WTC11 (cell line): ENCODE measurements around a stretch of chr10.

DNA sequence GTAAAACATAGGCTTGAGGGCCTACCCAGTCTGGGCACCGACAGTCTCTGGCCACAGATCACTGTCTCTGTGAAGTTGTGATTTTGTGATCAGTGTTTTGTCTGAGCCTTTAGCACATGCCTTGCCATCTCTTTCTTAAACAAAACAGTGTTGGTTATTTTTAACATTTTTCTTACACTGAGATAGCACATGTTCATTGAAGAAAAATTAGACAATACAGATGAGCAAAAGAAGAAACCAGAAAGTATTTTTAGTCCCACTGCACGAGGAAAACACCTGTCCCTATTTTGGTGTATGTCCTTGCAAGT, 27.3 kb downstream of the LHPP start:
- PRO-cap: no peak

DNA sequence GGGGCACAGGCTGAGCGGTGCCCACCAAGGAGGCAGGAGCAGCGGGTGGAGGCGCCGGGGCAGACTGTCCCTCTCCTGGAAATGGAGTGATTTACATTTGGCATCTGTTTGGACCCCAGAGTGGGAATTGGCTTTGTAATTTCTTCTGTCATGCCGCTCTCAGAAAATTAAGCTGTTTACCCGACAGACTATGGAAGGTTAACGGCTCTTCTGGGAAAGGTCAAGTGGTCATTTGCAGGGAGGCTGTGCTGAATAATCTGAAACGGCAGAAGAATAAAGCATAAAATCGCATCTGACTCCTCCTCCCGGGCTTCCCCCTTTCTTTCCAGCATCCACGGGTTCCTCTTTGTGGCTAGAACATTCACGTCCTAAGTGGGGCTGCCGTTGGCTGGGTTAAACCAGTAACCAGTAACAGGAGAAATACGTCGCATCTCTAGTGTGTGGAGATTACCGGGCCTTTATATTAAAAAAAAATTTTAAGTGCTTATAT, 31.8 kb downstream of the LHPP start:
- PRO-cap: no peak

- PRO-cap: no peak
Measured at GRCh38 chr10:124615946-124616486, 128.2 kb downstream of the FAM53B start.

GRCh38 chr10:124629365-124630053, 114.7 kb downstream of the FAM53B start:
- PRO-cap: no peak

GRCh38 chr10:124671784-124672189, 72.4 kb downstream of the FAM53B start:
- PRO-cap: no peak

GRCh38 chr10:124694822-124695303, 49.3 kb downstream of the FAM53B start:
- PRO-cap: no peak

DNA sequence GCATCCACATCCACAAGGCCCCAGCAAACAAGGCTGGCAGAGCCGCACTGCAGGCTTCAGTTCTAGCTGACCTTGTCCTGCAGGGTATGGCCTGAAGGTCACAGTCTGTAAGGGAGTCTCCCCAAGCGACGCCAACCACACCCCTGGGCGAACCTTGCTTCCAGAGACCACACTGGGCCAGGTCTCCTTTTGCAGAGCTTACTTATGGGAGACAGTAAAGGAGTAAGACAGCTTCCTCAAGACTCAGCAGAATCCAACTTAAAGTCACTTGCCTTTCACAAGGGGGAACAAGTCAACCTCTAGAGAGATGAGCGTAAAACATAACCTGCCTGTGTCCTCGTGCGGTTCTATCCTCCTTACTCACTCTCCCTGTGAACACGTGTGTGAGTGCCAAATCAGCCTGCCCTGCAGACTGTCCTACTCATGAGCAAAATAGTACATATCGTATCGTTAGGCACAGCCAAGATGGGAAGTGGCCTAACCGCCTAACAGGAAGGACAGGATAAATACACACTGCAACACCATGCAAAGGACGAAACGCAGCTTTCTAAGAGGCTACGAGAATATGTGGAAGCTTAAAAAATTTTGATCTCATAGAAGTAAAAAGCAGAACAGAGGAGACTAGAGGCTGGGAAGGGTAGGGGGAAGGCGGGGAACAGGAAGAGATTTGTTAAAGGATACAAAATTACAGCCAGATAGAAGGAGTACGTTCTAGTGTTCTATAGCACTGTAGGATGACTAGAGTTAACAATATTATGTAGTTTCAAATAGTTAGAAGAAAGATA, 22.6 kb downstream of the FAM53B start:
- PRO-cap: no peak

DNA sequence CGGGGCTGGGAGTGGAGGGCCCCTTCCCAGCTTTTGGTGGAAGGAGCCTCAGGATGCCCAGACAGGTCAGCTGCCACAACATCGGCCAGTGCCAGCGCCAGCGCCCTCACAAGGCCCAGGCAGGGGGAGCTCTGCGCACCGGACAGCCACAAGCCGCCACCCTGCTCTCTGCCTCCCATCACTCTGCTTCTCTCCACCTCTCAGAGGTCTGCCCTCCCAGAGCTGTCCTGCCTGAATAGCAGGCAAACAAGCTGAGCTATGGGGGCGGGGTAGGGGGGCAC, 19.9 kb downstream of the FAM53B start:
- PRO-cap: no peak

DNA sequence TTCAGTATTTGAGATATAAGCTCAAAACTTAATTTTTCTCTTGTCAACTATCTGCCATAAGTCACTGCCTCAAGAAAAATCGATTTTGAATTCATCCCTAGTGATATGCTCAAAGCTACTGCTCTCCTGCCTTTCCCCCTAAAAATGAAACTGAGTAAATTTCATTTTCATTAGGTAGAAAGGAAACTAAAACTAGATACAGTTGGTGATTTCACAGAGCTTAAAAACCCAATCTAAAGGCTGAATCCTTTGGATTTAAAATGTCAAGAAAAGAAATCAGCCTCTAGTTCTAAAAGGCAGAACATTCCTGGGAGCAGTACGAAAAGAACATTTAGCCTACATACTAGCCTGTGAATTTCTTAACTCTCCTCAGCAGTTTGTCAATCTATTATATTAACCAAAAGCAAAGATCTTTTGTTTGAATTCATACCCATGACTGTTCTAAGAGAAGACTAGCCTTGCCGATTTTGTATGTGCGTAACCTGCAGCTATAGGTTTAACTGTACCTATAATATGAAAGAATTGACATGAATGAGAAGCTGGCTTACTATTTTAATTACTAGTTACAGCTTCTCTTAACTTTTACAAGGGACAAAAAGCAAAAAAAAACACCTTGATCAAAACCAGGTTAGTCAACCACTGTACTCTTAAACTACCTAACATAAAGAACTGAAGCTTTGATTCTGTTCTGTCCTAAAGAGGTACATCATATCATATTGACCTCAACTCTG, 5.0 kb upstream of the FAM53B start:
- PRO-cap: no peak

GRCh38 chr10:124864302-124865208, 62.9 kb downstream of the ABRAXAS2 start:
- PRO-cap: no peak

- PRO-cap: no peak
Measured at GRCh38 chr10:125038501-125039046, 10.7 kb upstream of the CTBP2 start.

GRCh38 chr10:125064285-125064878, 36.5 kb upstream of the CTBP2 start:
- PRO-cap: no peak

DNA sequence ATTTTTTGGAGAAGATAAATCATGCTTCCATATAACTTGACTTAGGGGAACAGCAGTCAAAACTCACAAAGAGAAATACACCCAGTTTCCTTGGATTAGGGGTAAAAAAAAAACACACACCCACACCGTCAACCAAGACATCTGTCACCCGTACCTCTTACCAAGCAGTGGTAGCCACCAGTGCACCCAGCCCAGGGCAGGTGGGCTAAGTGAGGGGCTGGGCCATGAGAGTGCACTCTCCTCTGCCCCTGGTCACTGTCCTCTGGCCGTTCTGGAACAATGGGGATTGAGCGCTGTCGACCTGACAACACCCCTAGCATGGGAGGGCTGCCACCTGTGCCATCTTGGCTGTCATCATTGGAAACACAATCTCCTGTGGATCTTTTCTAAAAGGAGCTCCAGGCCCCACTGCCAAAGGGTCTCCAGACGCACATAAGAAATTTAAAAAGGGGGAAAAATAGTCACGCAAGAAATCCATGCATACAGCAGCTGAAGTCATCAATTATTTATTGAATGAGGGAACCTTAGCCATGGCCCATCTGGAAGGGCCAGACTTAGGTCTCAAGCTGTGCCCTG, 52.4 kb upstream of the CTBP2 start:
- PRO-cap: no peak

DNA sequence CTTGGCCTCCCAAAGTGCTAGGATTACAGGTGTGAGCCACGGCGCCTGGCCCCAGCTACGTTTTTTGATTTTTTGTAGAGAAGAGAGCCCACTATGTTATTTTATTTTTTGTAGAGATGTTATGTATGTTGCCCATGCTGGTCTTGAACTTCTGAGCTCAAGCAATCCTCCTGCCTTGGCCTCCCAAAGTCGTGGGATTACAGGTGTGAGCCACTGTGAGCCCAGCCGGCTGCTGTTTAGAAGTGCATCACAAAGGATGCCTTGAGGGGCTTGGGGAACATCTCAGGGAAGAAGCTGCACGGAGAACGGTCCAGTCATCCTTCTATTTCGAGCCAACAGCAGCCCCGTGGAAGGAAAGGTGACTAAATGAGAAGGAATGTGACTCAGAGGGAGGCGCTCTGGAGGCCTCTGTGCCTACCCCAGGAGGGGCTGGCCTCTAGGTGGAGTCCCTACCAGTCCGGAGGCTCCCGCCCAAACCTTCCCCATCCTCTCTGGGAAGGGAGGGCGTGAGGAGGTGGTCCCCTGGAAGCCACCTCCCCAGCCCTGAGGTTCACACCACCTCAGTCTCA, 56.2 kb upstream of the CTBP2 start:
- PRO-cap: no peak

DNA sequence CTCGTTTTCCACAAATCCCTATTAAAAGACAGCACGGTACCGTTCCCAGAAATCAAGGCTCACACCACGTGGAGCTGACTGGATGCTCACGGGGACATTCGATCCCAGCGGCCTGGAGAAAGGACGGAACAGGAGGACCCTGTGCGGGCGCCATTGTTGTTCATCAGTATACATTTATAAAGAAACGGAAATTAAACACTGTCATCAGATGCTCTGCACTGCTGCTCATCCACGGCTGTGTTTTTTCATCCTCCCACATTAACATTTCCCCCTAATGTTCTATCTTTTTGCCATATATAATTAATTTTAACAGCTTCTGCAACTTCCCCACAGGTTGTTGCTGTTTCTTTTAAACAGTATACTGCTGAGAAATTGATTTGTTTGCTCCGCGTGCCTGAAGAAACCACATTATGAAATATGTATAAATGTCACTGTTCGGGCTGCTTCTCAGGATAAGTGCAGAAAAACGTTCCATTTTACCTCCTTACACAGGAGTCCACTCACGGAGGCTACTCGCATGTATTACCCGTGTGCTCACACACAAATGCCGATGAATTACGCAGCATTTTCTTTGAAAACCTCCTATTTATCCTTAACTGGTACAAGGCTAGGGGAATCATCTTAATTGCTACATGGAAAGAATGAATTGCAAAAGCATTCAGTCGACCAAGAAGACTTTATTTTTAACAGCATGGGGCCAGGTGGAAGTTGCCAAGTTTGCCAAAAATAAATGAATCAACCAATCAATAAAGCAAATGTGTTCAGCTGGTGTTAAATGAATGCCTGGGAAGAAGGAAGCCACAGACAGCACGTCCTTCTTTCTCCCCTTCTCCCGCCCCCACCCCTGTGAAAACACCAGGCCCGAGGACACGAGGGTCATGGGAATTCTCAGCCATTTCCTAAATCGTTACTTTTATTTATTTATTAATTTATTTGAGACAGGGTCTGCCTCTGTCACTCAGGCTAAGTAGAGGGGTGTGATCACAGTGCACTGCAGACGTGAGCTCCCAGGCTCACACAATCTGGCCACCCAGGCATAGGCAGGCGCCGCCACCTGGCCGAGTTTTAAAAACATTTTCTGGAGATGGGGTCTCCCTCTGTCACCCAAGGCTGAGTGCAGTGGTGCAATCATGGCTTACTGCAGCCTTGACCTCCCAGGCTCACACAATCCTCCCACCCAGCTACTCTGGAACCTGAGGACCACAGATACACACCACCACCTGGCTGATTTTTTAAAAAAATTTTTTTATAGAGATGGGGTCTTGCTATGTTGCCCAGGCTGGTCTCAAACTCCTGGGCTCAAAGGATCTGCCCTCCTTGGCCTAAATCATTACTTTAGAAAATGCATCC, 76.7 kb upstream of the CTBP2 start:
- PRO-cap: no peak

DNA sequence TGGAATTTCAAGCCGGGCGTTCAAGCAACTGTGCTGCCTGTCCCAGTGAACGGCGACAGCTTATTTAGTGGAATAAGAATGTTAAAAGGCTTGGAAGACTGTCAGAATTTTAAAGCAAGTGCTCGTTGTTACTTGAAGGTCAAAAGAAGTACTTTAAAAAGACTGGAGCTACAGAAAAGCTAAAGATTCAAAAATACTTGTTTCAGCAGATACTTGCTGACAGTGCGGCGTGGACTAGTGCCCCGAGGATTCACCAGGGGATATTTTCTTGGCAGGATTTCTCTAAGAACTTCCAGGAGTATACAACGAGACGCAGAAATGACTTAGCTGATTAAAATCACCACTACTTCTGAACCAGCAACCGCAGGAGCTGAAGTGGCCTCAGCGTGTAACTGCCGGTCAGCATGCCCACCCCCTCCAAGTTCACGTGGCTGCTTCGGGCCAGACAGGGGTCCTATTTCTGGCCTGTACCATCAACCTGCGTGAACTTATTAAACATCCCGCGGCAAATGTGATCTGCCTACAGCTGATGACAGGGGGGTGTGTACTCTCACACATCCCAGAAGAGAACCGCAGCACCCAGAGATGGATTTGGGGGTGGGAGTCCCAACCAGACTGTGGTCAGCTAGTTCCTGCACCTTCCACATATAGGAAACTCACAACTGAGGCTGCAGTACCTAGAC, 86.1 kb upstream of the CTBP2 start:
- PRO-cap: no peak

DNA sequence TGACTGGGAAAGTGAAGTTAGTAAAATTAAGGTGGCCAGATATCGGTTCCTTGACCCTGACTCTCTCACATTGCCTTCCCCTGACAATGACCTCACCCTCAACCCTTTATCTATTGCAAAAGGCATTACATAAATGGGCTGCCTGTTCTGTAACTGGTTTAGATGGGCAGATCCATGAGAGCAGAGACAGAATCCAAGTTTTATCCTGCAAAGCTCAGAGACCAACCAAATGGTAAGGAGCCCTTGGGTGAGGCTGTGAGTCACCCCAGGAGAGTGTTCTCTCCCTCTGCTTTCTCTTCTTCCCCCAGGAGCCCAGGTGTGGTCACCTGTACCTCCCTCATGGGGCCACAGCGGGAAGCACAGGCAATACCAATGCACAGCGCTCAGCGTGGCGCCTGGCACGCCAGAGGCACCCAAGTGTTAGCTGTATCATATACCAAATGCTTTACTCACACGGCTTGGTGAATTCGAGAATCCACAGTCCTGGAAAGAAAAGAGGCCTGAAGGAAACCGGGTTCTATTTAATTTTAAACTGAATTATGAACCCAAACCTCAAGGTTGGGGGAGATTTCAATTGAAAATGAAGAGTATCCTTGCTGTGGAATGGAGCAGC, 93.1 kb upstream of the CTBP2 start:
- PRO-cap: no peak

DNA sequence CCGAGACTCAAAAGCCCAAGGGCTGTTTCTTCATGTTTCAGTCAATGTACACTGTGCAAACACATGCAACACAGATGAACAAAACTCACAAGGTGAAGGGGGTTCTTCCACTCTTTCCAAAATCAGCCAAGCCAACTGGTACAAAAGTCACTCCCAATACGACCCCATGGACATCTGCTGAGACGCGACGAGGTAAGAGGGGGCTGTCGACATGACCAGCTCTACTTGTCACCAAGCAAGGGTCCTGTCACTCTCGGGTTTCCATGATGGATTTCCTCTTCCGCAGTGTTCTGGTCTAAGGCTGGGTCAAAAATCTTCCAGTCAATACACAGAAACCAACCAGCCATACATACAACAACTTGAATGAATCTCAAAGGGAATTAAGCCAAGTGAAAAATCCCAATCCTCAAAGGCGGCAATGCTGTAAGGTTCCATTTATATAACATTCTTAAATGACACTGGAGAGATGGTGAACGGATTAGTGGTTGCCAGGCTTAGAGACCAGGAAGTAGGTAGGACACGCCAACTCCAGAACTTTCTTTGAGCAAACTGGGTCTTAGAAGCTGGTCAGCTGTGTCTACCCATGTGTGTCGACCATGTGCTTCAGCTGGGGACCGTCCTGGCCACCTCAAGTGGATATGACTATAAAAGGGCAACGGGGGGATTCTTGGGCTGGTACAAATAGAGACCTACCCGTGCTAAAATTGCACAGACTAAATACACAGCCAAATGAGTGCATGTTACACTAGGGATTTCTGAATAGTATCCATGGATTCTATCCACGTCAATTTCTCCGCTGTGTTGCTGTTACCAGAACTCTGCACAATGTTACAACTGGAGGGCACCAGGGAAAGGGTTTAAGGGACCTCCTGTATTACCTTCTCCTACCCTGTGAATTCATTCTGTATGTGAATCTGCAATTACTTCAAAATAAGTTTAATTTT, 95.0 kb upstream of the CTBP2 start:
- PRO-cap: no peak

GRCh38 chr10:125135523-125136140, 107.8 kb upstream of the CTBP2 start:
- PRO-cap: no peak

- PRO-cap: no peak
Measured at GRCh38 chr10:125143988-125144539, 116.2 kb upstream of the CTBP2 start.